Ureter (tissue), 1 donor: ENCODE results near the genes MCHR2 and GRIK2.

DNA sequence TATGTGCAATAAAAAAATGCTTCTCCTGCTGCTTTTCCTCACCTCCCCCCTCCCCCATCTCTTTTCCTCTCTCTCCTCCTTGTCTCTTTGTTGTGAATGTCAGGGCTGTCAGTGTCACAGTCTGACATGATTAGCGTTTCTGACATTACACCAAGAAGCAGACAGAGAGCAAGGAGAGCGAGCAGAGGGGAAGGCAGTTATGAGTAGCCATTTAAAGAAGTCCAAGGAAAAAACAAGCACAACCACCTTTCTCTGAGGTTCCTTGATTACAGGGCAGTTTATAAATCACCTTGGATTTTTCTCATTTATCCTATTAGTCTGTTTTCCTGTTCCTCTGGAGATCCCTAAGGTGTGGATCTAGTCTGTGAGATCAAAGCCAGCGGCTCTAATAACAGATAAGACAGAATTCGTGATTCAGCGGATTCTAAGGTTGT, 101.5 kb downstream of the BACH2 start:
- PRO-cap, result no peak

DNA sequence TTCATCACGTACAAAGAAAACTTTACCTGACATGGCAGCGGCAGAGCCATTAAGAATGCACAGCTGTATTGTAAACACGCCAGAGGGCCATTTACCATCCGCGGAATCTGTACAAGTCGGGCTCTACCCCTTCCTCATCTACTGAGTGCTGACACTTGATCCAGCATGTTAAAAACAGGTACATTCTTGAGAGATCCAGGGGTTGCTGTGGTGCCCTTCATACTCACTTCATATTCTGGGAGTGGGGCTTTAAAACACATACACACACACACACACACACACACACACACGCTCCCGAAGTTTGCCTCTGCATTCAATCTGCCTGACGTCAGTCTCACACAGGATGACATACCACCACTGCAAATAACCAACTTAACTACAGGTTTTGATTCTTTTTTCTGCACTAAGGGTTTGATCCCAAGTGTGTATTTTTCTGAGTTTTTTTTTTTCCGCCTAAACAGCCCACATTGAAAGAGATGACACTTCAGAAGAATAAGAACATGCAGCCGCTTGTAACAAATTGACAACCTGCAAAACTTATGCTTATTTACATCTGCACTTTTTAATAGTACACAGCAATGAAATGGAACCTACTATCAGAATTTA, 77.0 kb downstream of the BACH2 start:
- PRO-cap, result no peak

DNA sequence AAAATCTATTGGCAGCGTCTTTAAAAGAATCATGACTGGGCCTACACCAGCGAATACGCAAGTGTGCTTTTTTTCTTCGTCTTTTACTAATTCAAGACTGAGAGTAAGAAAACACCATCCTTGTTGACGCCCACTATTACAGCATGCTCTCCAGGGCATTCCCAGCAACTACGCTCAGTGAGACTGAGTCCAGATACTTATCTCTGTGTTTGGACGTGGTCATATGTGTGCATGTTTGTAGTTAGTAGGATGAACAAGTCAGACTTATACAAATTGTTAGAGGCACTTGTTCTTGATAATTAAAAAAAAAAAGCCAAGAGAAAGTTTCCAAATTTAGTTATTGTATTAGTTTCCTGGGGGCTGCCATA, 72.6 kb upstream of the BACH2 start:
- PRO-cap, result no peak

GRCh38 chr6:90393099-90393652, 96.5 kb upstream of the BACH2 start:
- PRO-cap, result no peak

- PRO-cap, result no peak
Measured at GRCh38 chr6:90425127-90425536, 128.5 kb upstream of the BACH2 start.

- PRO-cap, result no peak
Measured at GRCh38 chr6:90514144-90514481, 72.8 kb downstream of the MAP3K7 start.

- PRO-cap, result no peak
Measured at GRCh38 chr6:90610659-90611672, 24.1 kb upstream of the MAP3K7 start.

GRCh38 chr6:93417038-93417940, 2.1 kb downstream of the EPHA7 start:
- PRO-cap, result no peak

DNA sequence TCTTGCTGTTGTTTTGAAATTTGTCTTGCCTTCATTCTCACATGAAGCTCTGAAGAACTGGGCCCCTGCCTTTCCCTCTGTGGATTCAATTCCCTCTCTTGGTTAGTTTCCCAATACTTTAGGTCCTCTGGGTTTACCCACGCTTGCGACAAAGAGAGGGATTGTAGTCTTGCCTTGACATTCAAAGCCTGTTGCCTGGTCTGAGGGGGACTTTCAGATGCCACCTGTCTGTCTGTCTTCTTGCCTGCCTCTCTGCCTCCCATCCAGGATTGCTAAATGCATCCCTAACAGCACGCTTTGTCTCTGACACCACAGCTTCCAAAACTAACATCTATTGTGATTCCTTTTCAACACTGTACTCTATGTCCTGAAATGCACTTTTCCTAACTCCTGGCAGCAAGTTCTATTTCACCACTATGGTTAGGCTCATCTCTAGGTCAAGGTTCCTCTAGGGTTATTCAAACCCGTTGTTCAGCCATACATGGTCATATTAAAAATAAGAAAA, 25.5 kb upstream of the MANEA start:
- PRO-cap, result no peak

DNA sequence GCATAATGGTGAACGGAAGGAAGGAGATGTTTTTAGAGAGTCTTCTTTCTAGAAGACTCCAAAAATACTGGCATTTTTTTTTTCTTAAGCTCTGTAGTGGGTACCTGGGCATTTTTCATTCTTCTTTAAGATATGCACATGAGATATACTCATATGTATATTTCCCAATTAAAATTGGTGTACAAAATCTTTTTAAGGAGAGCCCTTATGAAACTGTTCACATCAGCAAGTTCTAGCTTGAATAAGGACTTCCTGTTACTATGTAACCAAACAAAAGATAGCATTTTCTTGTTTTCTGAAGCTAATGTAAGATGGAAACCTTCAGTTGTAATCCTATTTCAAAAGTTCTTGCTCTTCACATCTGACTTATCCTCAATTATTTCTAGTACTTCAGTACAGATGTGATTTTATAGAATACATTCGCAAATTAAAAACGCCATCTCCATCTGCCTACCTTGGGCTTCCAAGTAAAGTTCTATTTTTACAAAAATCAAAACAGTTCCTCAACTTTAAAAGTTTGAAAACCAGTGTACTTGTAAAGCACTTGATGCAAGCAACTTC, 616 bp upstream of the MANEA start:
- PRO-cap, result no peak

DNA sequence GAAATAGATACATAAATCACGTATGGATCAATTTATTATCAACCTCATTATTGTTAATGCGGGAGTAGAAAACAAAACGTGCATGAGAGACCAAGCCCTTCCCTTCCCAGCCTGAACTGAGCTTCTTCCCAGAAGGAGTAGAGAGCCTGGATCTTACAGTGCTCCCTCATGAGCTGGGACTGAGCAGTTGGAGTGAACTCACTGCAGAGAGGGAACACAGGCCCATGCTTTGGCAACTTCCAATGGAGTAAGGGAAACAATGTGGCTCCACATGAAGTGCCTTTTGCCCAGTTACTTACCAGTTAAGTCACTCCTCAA, 12.4 kb downstream of the FHL5 start:
- PRO-cap, result no peak

DNA sequence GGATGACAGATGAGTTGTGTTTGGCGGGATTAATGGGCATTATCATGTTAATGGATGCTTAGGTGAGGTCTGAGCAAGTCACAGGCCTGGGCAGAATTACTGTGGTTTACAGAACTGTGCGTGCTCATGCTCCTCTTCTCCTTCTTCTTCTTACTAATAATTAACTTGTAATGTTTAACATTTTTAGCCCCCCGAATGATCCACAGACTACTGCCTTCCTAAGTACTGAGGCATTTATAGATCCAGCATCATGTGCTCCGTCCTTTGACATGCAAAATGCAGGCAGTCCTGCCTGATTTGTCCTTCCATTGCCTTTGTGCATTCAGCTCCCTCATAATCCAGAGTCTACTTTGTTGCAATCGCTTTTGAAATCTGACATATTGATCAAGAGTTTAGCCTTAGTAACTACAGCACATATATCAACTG, 753.5 kb upstream of the MMS22L start:
- PRO-cap, result no peak

DNA sequence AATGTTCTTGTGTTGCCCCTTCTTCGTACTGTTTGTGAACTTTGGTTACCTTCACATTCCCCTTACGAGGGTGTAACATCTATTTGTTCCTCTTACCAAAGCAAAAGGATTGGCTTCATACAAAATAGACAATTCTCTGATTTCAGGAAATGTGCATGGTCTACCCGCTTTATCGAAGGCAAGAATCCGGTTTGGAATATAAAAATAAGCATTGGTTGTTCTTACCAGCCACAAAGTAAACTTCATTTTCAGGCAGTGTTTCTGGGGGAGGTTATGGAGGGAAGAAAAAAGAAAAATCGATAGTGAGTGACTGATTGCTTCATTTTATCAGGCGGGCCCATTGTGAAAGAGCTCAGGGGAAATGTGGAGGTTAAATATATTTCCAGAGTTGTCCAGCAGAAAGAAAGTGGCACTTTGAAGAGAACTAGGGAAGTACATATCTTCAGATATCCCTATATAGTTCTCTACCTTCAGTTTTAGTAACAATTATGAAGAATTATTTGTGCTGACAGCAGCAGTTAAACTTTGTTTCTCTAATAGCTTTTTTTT, 2.6 kb downstream of the POU3F2 start:
- PRO-cap, result no peak

- PRO-cap, result no peak
Measured at GRCh38 chr6:98922943-98923847, 24.6 kb downstream of the FBXL4 start.

DNA sequence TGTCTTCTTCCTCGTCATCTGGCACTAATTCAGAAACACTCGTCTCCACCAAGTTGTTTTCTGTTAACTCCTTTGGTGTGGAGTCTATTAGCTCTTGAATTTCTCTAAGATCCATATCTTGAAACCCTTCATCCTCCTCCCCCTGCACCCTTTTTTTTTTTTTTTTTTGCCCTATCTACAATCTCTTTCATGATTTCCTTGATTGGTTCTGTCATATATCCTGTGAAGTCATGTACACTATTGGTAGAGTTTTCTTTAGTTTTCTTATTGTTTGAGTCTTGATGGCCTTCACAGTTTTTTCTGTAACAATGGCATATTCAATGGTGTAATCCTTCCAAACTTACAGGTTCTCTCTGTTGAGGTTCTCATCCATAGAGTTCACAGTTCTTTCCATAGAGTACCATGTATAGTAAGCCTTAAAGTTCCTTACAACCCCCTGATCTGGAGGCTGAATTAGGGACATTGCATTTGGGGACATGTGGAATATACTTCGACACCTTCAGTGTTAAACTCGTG, 9.8 kb downstream of the FBXL4 start:
- PRO-cap, result no peak

DNA sequence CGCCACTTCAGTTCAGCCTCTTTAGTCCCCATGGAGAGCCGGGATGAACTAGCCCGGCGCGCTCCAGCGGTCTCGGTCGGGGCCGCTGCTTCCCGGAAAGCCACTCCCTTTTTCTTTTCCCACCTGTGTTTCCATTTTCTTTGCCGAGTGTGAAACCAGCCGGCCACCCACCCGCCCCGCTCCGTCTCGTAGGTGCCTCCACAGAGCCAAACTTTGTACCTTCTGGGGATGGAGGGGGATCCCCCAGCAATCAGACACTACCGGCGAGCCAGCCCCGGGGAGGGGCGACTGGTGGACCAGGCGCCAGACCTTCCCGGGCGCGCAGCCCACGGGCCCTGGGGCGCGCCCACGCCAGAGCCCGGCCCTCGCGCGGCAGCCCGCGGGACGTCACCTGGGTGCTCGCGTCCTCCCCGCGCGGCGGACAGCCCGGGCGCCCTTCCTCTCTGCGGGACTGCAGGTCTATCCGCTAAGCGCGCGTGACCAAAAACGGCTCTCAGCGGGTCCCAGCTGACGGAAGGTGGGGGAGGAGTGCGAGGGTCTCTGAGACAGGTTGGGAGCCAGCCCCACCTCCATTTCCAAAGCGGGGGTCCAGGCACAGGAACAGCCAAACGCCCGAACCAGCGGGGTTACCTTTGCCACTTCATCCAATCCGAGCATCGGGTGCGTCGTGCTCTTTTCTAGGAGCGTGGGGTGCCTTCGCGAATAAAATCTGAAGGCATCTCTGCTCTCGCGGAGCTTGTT, at the start of gene MCHR2:
MCHR2 (minus strand) TSS at position 679 of the 741 bp plus-strand sequence.
- PRO-cap, result no peak

DNA sequence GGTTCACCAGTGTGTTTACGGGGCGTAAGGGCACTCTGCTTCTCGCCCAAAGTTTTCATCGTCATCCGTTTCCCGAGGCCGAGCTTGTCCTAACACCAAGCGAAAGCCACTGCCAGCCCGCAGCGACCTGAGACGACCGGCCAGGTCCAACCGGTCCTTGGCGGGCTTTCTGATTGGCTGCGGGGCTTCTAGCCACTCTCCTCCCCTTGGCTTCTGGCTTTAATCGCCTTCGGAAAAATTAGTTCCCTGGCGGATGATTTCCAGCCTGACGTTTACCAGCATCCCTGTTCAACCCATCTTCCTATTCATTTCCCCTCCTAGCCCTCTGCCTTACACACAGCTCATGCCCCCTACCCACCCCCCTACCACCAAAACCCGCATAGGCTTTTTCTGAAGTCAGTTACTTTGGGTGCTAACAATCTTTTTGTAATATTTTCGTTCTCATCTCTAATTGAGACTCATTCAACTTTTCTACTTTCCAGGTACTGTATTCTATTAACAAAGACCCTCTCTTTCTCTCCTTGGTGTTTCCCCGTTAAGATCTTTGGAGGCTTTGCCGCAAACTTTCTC, 10.5 kb downstream of the SIM1 start:
- PRO-cap, result no peak

DNA sequence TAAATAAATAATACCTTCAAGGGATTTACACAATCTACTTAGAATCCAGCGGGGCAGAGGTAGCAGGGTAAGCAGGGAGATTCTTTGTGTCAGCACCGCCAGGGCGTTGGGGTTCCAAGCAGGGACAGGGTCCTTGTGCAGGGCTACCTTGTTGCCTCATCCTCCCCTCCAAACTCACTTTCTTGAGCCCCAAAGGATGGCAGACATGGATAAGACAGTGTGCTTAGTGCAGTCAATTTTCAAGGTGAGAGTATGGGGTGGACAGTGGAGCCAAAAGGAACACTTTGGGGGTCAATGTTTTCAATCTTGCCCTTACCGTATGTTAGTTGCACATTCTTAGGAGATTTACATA, 23.2 kb upstream of the SIM1 start:
- PRO-cap, result no peak

DNA sequence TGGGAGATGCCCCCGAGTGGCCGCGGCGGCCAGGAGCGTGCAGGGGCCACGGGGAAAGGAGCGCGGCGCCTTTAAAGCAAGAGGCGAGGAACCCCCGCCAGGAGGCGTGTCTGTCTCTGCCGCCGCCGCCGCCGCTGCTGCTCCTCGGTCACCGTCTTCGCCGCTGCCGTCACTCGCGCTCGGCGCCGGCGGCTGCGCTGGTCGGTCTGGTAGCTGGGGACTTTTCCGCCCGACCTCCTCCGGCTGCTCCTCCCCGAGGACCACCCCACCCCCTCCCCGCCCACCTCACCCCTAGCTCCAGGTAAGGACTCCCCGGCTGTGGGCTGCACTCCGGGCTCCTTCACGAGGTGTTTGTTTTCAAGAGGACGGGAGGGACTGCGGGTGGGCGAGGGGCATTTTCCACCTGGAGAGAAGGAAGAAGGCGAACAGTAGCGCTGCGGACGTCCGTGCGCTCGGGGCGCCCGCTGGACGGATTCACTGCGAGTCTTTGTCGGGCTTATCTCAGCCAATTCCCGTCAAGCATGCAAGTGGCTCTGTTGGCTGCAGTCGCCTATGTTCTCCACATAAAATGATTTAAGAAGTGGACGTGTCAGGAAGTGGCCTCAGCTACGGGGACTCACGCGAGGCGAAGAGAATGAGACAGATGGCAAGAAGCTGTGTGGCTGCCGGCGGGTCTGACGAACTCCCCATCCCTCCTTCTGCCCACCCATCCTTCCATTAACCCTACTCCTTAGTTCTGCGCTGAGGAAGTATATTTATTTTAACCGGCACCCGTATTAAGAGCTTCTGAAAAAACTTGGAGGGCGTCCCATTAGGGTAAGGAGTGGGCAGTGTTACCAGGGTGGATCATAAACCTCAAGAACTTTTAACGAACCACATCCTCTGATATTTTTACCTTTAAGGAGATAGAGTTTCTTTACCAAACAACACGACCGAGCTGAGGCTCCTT, at the start of gene GRIK2:
GRIK2 (plus strand) TSS at position 172 of the 949 bp plus-strand sequence.
- PRO-cap, result no peak

- PRO-cap, result no peak
Measured at GRCh38 chr6:101970090-101970419, 576.5 kb downstream of the GRIK2 start.